Epidermal melanocyte (primary cell): Measurements from ENCODE around the genes KRT77 and SP1.

DNA sequence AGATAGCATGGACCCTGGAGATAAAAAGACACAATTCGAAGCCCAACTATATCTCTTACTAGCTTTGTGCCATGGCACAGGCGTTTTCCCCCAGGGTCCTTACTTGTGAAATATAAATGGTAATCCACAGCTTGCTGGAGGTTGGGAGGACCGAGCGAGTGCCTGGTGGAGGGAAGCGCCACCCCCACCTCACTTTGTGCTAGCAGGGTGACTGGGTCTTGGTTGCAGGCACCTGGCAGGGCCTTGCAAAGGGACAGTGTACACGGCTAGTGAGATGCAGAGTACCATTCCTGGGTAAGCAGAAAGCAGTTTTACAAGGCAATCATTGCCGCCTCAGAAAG lies 2.5 kb upstream of the KRT83 start:
- RRBS = no CpG with 5 or more reads among the region's 7 CpGs

DNA sequence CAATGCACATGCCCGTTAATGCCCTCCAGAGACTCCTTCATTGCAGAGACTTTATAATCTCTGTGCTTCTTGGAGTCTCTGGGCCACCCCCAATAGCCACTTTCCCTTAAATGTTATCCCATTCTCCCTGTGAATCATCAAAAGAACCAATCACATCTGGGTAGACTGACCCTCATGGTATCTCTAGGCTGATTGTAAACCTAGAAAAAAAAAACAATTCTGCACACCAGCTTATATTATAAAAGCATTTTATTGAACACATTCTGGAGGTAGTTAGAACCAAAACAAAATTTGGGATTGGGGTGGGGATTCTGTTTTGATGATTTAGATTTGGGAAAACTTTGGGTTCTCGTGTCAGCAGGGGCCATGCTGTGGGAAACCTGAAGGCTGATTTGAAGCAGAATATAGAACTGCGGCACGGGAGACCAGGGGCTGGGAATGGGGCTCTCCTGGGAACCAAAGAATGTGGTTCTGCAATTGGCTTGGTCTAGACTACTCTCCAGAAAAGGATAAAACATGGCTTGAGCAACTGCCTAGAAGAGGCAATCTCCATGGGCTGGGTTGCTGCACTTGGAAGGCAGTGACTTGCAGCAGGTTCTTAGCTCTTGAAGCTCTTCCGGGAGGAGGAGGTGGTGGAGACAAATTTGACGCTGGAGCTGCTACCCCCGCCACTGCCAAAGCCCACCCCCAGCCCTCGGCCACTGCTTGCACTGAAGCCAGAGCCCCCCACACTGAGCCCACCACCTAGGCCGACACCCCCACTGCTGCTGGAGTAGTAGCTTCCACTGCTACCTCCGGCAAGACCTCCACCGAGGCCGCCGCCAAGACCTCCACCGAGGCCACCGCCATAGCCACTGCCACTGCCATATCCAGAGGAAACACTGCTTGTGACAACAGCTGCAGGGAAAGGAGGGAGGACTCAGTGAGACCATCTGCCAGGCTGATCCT lies 5.6 kb downstream of the KRT5 start:
- RRBS = no CpG with 5 or more reads among the region's 15 CpGs

DNA sequence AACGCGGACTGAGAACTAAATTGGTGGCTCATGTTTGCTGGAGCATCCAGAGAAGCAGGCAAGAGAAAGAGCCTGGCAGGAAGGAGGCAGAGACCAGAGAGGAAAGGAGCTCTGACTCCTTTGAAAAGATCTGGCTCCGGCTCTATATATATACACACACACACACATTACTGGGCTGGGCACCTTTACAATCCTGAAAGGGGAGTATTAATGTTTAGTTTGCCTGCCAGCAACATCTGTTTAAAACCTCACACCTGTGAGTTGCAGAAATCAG lies at the start of gene KRT77:
KRT77 (minus strand) TSS at position 122 of the 274 bp plus-strand sequence.
- RRBS = no CpG with 5 or more reads among the region's 3 CpGs

- RRBS = no CpG with 5 or more reads among the region's 5 CpGs
Observed at GRCh38 chr12:53009547-53010674, 3.7 kb downstream of the EIF4B start.

- RRBS = no CpG with 5 or more reads among the region's 3 CpGs
Observed at GRCh38 chr12:53038125-53038573, 11.7 kb upstream of the TNS2 start.

- RRBS = no CpG with 5 or more reads among the region's 7 CpGs
Observed at GRCh38 chr12:53043496-53043734, 6.5 kb upstream of the TNS2 start.

DNA sequence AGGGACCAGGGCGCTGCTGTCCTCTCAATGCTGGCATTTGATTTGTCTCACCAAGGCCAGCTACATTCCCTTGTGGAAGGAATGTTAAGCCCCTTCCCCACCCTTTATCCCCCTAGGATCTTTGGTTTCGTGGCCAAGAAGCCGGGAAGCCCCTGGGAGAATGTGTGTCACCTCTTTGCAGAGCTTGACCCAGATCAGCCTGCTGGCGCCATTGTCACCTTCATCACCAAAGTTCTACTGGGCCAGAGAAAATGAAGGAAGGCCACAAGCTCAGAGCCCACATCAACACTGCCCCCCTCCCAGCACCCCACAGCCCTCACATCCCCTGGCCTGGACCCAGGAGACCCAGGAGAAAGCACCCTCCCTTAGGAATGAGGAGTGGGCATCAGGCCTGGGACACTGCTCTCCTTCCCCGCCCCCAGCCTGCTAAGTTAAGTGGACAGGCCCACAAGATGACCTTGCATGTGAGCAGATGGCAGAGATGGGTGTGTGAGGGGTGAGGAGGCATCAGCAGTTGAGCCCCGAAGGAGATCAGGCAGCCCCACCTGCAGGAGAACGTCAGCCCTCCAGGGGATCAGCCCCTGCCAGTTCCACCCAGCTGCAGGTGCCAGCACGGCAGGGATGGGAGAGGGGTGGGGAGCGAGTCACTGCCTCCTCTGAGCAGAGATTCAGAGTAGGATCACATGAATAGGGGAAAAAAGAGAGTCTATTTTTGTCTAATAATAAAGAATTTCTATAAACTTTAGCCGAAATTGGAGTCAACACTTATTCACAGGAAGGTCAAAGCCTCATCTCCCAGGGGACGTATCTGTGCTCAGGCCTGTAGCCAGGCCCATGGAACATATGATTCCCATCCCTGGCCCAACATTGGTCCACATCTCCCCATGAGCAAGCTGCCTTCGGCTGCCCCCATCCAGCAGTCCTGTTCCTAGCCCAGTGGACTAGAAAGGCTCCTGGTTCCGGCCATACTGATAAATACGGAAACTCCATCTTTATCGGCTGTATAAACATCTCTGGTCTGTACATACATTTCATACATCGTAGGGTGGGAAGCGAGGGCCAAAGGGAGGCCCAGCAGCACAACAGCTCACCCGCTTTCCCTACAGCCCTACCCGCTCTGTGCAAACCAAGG lies 14.1 kb downstream of the TNS2 start:
- RRBS = no CpG with 5 or more reads among the region's 19 CpGs

DNA sequence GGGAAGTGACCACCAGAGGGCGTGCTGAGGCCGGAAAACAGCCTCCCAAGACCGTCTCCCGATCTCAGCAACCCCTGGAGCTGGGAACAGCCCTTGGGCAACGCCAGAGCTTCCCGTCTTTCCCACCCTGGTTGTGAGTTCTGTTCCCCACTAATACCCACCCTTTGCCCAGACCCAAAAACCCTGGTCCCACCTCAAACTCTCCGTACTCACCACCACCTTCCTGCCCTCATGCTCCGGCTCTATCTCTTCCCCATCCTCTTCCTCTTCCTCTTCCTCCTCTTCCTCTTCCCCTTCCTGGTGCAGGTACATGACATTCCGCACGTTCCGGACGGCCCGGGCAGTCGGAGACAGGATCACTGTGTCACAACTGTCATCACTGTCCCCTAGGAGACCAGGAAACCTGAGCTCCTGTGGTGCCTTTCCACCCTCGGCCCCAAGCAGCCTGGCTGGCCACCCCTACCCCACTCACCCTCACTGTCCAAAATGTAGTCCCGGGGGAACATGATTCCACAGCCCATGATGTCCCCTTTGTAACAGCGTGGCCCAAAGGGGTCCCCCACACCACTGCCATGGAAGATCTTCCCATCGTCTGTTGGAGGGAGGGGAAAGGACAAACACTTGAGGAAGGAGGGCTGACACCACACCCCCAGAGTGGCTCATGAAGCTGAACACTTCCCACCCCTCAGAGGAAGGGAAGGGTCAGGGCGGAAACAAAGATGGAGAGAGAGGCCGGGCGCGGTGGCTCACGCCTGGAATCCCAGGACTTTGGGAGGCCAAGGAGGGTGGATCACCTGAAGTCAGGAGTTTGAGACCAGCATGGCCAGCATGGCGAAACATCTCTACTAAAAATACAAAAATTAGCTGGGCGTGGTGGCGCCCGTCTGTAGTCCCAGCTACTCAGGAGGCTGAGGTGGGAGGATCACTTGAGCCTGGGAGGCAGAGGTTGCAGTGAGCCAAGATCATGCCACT lies 12.8 kb downstream of the SPRYD3 start:
- RRBS = 9% methylated on average over 4 of the region's 27 CpGs

DNA sequence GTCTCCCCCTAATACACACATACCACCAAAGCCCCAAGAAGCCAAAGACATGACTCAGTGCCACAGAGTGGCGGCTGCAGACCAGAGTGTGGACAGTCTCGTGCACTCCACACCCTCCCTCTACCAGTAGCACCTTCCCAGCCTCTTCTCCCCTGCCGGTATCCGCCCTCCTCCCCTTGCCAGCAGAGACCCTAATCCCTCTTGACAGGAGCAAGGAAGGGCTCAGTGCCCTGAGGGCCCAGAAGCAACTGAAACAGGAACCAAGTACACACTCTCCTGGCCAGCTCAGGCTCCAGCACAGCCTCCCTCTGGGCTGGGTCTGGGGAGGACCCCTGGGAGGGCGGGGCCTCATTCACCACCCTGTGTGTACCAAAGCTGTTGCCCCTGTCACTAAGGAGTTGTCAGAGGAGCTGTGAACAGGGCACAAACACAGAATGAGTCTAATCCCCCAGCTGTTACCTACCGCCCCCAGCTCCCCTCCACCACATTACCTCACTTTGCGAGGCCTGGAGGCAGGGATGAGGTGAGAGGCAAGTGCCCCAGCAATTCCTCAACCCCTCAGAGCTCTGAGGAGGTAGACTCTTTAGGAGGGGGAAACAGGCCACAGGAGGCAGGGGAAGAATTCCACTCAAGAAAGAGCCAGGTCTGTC lies 8.2 kb downstream of the SPRYD3 start:
- RRBS = no CpG with 5 or more reads among the region's 7 CpGs

- RRBS = no CpG with 5 or more reads among the region's 13 CpGs
Observed at GRCh38 chr12:53074441-53075222, 4.6 kb downstream of the SPRYD3 start.

- RRBS = no CpG with 5 or more reads among the region's 25 CpGs
Observed at GRCh38 chr12:53179663-53180396, 692 bp upstream of the ZNF740 start.

DNA sequence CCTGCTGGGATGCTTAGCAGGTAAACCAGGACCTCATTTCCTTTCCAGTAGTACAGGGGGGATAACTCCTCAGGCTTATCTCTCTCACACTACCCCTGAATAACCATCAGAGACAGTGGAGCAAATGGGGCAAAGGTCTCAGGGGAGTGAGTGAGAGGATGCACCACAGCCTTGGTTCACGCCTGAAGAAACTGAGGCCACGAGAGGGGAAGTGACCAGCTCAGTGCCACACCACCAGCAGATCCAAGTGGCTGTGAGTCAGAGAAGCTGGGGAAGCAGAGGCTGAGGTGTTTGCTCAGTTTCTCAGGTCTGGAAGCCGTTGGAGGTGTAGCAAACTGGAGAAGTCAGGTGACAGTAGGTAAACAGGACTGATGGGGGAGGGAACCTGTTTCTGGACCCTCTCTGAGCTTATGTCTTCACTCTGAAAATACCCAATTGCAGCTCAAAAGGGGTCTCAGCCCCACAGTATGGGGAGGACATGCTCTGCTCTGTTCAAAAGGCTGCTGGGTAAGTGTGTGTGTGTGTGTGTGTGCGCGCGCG lies 9.3 kb upstream of the ITGB7 start:
- RRBS = no CpG with 5 or more reads among the region's 7 CpGs

DNA sequence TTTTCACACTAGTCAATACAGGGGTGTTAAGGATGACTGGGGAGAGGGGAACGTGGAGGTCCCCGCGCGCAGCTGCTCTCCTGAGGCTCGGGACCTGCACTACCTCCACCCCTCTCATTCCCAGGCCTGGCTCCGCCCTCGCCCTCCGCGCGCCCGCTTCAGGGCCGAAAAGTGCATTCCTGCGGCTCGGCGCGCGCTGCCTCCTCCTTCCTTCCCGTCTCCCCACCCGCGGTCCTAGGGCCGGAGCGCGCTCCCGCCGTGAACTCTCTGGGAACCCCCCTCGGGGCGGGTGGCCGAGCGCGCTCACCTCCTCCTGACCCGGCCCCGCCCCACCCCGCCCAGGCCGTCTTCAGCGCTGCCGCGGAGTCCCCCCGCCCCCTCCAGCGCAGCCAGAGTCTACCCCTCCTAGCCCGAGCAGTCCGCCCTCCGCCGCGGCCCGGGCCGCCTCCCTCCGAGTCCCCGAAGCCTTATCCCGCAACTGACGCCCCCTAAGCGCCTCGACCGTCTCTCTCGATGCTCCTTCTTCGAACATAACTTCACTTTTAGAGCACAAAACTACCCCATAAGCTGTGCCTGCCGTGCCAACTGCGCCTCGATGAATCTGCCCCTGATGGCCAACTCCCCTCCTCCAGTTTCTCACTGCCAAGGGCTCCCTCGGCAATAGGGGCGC lies 11.1 kb downstream of the RARG start:
- RRBS = 2% methylated on average over 10 of the region's 60 CpGs

DNA sequence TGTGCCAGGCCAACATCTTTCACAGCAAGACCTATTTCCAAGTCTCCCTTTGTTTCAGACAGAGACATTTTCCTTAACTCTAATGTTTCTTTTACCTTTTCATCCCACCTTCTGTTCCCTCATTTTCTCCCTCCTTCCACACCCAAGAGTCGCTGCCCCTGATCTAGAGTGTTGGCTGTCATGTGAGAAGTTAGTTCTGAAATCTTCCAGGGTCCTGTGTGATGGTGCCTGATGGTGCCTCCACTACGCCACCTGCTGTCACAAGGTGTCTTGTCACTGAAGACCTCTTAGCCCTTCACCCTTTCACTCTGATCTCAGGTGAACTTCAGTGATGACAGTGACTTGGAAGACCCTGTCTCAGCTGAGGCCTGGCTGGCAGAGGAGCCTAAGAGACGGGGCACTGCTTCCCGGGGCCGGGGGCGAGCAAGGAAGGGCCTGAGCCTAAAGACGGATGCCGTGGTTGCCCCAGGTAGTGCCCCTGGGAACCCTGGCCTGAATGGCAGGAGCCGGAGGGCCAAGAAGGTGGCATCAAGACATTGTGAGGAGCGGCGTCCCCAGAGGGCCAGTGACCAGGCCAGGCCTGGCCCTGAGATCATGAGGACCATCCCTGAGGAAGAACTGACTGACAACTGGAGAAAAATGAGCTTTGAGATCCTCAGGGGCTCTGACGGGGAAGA lies 7.5 kb upstream of the PFDN5 start:
- RRBS = no CpG with 5 or more reads among the region's 12 CpGs

DNA sequence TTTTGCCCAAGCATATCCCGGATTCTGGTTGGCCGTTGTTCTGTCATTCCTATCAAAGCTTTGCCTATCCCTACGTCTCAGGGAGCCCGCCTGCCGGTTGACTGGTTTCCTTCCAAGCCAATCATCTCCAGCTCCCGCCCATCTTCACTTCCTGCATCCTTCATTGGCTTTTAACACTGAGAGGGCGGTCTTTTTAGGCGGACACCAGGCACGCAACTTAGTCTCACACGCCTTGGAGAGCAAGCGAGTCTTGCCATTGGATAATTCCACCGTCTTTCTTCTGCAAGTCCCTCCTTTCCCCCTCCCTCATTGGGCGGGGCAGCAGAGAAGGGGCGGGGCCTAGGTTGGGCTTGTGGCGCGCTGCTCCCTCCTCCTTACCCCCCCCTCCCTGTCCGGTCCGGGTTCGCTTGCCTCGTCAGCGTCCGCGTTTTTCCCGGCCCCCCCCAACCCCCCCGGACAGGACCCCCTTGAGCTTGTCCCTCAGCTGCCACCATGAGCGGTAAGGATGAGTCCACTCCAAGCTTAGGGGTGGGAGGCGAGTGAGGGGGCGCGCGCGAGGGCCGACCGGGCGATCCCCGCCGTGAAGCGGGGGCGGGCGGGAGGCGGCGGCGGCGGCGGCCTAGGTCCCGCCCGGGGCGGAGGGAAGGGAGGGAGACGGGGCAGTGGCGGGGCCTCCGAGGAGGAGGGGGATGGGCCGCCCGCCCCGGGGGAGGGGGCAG lies at the start of gene SP1:
SP1 (plus strand) TSS at position 377 of the 719 bp plus-strand sequence.
- RRBS = 2% methylated on average over 39 of the region's 53 CpGs

DNA sequence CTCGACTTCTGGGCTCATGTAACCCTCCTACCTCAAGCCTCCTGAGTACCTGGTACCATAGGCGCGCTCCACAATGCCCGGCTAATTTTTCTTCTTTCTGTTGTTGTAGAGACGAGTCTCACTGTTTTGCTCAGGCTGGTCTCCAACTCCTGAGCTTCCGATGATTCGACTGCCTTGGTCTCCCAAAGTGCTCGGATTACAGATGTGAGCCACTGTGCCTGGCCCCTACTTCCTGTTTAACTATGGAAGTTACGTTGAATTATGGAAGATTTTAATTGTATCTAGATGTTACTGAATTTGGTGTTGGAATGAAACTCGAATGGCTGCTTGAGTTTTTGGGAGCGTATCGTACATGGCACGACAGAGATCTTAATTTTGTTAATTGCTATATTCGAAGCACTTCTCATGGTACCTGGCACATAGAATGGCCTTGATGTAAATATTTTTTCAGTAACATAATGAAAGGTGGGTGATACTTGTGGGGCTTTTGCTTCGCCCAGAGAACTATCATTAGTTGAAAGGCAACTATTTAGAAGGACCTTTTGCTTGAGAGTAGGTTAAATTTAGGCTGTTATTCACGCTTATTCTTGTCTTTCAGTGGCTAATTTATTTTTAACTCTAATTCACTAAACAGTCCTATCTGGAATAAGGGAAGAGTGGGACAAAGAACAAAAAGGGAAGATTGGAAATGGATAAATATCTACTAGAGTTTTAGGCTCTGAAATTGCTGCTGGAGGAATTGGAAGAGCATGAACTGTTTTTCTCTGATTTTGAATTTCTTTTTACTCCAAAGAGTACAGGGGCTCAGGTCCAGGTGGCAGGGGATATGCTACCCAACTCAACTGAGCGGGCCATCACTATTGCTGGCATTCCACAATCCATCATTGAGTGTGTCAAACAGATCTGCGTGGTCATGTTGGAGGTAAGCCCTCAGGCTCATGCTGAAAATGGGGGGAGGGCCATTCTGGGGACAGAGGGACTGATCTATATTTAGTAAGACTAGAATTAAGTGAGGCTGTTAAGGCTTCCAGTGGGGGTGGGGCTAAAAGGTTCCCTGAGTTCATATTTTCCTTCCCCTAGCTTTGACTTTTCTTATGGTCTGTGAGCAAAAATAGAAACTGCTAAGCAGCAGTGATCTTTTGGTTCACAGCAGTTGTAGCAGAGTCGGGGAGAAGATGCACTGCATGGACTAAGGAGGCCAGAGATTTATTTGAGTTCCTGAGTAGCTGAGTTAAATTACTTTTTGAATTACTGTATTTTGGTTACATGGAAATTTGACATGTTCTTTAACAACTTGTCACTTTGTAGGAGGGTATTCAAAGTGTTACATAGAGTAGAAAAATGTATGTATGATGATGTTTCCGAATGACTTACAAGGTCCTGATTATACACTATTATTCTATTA lies 8.8 kb downstream of the PCBP2 start:
- RRBS = no CpG with 5 or more reads among the region's 20 CpGs

DNA sequence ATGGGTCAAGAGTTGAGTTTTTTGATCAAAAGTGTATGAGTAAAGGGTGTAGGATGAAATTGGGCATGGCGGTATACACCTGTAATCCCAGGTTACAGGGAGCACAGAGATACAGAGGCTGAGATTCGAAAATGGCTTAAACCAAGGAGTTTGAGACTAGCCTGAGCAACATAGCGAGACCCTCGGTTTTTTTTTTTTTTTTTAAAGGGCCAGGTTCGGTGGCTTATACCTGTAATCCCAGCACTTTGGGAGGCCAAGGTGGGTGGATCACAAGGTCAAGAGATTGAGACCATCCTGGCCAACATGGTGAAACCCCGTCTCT lies 19.1 kb downstream of the PCBP2 start:
- RRBS = no CpG with 5 or more reads among the region's 6 CpGs

DNA sequence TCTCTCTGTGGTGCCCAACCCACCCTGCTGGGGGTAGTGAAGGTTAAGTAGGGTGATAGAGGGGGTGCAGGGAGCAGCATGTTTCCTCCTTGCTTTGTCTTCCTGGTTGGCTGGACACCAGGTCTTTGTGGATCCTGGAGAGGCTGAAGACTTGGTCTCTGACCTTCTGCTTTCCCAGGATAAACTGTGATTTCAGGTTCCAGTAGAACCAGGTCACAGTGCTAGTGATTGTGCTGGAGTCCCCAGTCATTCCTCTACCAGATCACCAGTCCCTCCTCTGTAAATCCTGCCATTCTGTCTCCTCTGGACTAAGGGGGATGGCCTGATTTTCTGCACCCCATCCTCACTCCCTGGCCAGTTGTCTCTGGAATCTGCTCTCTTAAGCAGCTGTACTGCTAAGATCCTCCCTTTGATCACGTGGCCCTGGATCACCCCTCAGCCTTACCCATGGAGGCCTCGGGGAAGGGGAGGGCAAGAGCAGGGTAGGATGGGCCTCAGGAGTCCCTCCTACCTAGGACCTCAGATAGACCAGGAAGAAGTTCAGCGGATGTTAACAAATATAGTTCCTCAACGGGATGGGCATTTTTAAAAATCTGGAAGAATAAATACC lies 3.1 kb downstream of the MAP3K12 start:
- RRBS = no CpG with 5 or more reads among the region's 4 CpGs

GRCh38 chr12:53502273-53502948 lies 1.3 kb downstream of the TARBP2 start:
- RRBS = no CpG with 5 or more reads among the region's 13 CpGs

GRCh38 chr12:53514105-53514673 lies 6.9 kb upstream of the NPFF start:
- RRBS = no CpG with 5 or more reads among the region's 5 CpGs